Fallopian tube (tissue), 1 donor: Measurements from ENCODE around the genes CHCHD6 and PLXNA1.

- PRO-cap, result no peak
Measured at GRCh38 chr3:125775752-125776345, 180.6 kb upstream of the OSBPL11 start.

- PRO-cap, result bidirectional peak, plus-strand start at chr3:125990430, minus-strand start at chr3:125990300
Measured at GRCh38 chr3:125990226-125991174, 21.5 kb downstream of the ROPN1B start.

DNA sequence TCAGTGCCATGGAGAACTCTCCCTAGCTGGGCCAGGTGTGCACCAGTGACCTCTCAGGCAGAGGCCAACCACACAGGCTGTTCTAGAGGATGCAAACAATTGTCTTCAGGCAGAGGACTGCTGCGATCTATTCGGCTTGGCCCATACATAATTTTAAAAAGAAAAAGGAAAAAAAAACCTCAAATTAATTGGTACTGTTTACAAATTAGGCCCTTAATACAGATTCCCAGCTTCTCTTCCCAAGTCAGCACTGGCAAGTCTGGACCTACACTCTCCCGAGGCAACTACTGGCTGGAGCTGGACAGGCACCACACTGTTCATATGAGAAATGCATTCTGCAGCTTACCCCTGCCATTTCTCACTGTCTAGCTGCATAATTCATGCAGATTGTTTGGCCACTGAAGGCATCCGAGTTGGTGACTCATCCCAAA is 45.1 kb downstream of the ROPN1B start:
- PRO-cap, result unidirectional peak, plus-strand start at position 254 of the sequence

DNA sequence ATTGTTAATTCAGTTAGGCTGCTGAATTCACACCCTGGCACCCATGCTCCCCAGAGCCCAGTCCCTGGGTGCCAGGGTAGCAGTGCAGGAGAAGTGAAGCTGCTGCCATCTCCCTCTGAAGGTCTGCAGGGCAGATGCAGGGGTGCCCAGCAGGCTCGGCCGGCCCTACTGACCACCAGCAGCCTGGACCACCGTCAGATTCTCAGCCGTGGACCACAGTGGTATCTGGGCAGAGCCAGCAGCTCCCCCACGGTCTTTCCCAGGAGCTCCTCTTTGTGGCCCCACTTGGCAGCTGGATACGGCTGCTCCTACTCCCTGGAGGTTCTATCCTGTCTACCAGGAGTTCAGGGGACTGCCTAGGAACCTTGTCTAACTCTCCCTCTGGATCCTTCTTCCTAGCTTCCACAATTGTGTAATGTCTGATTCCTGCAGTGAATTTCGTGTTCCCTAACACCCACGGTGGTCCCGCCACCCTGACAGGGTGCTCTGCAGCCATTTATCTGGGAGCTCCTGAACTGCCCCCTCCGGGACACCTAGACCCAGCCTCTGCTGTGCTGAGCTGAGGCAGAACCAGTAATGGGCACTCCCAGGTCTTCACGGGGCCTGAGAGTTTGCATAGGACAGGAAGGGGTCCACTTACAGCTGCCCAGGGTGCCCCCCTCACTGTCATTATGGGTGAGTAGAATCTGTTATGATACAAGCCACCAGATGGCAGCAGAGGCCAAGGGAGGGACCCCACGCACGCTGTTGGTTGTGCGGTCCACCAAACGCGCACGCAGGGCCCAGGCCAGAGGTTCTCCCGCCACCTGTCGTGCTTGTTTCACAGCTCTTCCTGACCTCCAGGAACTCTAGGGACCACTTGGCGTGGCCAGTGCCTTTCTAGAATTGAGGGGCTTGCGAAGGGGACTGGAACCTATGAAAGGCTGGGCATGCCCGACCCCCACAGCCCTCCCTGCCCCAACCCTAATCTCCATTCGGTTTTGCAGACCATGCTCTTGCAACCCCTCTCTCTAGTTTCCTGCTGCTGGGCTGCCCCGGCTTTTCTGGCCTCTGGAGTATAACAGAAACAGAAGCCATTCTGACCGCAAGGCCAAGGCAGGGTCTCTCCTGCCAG is 46.4 kb downstream of the ALDH1L1 start:
- PRO-cap, result no peak

DNA sequence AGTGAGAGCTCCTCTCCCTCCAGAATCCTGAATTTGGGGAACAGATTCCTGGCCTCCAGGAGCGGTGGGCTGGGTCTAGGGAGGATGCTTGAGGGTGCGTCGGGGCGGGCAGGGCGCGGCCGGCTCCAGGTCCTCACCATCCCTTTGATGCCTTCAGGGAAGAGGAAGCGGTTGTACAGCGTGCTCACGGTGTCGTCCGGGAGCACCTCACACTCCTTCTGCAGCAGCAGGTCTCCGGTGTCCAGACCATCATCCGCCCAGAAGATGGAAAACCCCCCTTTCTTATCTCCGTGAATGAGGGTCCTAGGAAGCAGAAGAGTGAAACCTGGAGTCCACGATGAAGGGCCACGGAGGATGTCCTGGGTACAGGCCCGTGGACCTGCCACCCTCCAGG is 23.2 kb downstream of the ALDH1L1 start:
- PRO-cap, result no peak

DNA sequence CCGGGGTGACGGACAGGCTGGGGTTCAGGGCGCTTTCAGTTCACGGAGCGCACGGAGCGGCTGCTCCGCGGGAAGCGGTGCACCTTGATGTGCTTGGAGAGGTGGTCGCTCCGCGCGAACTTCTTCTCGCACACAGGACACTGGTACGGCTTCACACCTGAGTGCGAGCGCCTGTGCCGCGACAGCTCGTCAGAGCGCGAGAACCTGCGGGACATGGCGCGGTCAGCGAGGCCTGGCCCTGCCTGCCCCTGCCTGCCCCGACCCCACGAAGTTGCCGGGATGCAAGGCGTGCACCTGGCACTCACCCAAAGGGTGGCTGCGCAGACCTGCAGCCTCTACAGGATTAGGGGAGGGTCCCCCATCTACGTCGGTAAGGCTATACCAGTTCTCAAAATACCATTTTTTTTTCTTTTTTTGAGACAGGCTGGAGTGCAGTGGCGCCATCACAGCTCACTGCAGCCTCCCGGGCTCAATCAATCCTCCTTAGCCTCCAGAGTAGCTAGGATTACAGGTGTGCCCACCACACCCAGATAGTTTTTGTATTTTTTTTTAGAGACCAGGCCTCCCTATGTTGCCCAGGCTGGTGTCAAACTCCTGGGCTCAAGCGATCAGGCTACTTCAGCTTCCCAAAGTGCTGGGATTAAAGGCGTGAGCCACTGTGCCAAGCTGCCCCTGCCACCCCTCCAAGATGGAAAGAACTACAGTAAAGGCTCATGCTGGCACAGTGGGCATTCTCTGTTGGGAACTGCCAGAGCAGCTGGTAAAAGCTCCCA is 13.3 kb downstream of the KLF15 start:
- PRO-cap, result no peak

DNA sequence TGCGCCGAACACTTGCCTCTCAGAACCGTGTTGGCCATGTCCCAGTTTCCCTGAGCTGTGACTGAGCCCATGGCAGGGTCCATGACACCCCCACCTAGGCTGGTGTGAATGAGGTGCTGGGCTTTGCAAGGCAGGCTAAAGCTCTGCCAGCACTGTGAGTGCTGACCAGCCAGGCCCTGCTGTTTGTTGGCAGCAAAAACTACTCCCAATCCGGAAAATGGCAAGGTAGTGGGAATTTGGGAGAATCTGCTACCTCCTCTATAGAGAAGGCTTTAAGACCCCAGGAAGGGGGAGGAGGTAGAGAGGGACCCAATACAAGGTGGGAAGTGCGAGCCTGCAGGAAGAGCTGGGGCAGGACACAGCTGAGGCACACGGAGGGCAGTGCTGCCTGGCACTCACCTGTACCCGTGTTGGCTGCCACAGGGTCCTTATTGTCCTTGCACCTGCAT is 8.5 kb upstream of the KLF15 start:
- PRO-cap, result no peak

GRCh38 chr3:126439284-126440031 is 36.2 kb downstream of the ZXDC start:
- PRO-cap, result no peak

DNA sequence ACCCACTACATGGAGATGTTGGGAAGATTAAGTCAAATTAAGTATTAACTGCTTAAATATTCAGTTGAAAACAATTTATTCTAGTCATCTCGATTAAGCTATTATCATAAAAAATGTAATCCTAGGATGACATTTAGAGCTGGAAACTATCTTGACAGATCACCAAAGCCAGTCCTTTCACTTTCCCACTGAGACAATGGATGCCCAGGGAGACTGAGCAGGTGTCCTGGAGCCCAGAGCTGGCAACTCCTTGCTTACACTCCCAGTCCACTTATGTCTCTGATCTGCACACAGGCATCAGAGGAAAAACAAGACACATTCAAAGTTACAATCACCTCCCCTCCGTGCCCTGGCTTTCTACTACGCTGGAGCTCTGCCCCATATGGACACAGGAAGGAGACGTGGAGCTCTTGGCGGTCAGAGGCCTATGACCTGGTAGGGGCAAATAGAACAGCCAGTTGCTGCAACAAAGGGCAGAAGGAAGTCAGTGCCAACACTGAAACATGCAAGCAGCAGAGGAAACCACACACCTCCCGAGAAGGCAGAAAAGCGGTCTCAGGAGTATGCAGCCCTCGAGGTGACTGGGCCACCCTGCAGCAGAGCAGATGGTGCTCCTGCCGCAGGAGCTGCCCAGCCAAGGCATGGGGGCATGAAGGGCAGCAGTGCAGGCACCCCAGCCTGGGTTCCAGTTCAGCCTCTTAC is 8.9 kb downstream of the ZXDC start:
- PRO-cap, result unidirectional peak, plus-strand start at position 265 of the sequence; unidirectional peak, plus-strand start at position 476 of the sequence; unidirectional peak, plus-strand start at position 499 of the sequence

DNA sequence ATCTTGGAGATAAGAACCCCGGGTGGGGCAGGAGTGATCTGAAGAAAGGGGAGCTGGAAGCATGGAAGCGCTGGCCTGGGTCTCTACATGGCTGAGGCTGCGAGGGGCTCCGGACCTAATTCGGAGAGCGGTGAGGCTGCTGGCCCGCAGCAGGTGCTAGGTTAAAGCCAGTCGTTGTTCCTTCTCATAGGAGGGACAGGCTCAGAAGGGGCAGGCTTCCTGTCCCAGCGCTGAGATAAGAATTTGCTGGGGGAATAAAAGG is 17.0 kb downstream of the CHST13 start:
- PRO-cap, result no peak

DNA sequence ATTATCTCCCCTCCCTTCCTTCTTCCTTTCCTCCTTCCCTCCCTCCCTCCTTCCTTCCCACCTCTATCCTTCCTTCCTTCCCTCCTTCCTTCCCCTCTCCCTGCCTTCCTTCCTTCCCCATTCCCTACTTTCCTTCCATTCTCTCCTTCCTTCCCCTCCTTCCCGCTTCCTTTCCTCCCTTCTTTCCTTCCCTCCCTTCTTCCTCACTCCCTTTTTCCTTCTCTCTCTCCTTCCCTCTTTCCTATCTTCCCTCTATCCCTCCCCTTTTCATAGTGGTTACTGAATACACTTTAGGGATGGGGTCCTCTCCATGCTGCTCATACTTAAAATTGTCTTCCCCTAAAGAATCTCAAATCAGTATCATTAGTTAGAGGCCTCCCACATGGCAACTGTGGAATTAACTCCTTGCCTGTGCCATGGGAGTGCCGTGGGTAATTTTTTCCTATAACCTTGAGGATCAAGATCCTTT is 40.5 kb upstream of the C3orf22 start:
- PRO-cap, result no peak

GRCh38 chr3:126703641-126704398 is at the start of gene CHCHD6:
TSS of gene CHCHD6 (plus strand) at chr3:126704240.
- PRO-cap, result bidirectional peak, plus-strand start at chr3:126704265, minus-strand start at chr3:126704114

DNA sequence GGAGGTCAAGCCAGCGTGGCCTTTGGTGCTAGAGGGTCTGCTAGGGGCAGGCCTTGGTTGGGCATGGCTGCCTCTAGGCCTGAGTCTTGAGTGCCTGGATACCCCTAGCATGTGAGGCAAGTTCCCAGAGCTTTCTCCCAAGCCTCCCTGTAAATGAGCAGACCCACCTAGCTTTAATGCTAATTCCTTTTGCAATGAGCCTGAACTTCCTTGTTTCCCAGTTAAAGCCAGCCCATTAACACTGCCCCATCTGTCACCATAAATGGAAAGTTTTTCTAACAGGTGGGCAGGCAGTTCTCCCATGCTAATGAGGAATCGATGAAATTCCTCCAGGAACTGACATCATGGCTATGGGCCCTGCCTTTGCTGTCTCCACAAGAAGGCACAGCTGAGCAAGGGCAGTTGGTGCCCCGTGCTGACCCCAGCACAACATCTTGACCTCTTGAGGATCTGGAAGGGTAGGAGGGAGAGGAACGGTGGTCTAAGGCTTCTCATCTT is 46.6 kb downstream of the CHCHD6 start:
- PRO-cap, result no peak

GRCh38 chr3:126926795-126927363 is 56.0 kb upstream of the PLXNA1 start:
- PRO-cap, result no peak

GRCh38 chr3:126961962-126962191 is 21.0 kb upstream of the PLXNA1 start:
- PRO-cap, result no peak

DNA sequence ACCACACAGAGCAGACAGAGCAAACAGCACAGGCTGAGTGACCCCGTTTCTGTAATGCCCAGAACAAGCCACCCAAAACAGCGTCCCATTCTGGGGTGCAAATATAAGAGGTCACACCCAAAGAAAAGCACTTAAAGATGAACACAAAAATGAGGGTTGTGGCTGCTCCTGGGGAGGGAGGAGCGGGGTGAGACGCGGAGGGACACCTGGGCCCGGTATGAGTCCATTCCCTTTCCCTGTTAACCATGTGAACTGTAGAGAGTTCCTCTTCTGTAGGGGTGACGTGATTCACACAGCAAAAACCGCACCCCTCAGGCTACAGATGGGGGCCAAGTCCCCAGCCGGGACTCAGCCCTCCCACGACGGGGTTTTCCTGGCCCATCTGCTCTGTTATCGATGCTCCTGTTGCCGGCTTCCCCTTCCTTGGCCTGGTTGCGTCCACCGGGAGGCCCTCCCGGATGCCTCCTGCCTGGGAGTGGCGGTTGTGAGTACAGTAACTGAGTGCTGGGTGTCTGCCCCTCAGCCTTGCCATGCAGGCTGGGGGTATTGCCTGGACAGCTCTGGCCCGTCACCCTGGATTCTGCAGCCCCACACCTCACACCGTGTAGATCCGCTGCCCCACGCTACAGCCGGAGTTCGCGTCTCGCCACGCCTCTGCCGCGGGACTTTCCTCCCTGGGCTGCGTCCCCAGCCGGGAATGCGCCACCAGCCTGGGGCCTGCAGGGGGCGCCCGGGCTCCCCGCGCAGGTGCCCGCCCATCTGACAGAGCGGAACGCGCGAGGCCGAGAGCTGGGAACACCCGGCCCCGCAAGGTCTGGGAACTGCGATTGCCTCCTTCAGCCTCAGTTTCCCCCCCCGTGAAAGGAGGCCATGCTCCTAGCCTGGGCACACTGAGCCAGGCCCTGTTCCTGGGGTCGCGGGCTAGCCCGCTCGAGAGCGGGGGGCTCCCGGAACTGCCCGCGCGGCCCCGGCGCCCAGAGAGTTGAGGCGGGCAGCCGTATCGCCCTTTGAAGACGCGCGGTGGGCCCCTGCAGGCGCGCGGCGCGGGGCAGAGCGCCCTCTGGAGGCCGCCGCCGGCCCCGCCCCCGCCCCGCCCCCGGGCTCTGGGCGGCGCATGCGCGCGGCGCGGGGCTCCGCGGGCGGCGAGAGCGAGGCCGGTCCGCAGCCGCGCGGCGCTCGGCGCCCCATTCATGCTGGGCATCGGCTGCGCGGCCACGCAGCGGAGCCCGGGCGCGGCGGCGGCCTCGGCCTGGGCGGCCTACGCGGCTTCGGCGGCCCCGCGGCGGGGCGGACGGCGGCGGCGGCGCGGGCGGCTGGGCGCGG is at the start of gene PLXNA1:
Gene PLXNA1 (plus strand): TSS at position 1,187 of the 1,323 bp plus-strand sequence.
- PRO-cap, result bidirectional peak, plus-strand start at position 785 of the sequence, minus-strand start at position 689 of the sequence; bidirectional peak, plus-strand start at position 1,187 of the sequence, minus-strand start at position 979 of the sequence

GRCh38 chr3:127027666-127028676 is 45.1 kb downstream of the PLXNA1 start:
- PRO-cap, result no peak

- PRO-cap, result bidirectional peak, plus-strand start at chr3:127043553, minus-strand start at chr3:127043389
Measured at GRCh38 chr3:127043178-127043781, 60.4 kb downstream of the PLXNA1 start.

DNA sequence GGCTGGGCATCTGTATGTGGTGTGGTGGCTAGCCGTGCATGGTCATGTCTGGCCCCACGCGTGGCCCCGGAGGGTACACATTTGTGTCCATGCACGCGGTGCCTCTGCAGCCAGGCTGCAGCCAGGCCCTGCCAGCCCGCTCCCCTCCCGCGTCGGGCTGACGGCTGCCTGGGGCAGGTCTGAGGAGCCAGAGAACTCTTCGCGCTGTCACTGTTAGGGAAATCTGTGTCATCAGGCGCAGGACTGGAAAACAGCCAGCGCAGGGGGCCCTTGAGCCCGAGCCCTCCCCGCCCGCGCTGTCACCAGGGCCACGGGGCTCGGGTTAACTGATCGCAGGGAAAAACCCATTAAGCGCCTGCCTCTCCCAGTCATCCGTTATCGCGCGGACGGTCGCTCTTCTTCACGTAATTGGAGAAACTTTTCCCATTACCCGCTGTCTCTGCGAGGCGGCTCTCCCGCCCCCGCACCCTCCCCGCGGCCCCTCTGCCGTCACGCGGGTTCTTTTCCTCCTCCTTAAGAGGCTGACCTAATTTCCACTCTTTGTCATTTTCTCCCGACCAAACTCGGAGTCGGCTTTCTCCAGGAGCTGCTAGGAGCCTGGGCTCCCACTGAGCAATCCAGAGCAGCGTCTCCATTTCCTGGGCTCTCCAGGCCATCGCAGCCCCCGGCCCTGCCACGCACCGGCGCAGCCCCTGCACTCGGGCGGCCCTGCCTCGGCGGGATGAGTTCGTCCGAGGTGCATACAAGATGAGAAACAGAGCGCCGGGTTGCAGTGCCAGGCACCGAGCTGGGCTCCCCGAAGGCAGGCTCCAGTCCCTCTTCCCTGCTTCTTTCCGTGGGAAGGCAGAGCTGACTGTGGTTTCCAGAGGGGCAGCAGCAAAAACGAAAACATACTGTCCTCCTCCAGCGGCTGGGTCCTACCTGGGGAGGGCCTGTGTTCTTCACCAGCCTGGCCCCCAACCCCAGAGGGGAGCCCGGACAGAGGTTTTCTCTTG is 57.4 kb upstream of the PRR23E start:
- PRO-cap, result no peak

DNA sequence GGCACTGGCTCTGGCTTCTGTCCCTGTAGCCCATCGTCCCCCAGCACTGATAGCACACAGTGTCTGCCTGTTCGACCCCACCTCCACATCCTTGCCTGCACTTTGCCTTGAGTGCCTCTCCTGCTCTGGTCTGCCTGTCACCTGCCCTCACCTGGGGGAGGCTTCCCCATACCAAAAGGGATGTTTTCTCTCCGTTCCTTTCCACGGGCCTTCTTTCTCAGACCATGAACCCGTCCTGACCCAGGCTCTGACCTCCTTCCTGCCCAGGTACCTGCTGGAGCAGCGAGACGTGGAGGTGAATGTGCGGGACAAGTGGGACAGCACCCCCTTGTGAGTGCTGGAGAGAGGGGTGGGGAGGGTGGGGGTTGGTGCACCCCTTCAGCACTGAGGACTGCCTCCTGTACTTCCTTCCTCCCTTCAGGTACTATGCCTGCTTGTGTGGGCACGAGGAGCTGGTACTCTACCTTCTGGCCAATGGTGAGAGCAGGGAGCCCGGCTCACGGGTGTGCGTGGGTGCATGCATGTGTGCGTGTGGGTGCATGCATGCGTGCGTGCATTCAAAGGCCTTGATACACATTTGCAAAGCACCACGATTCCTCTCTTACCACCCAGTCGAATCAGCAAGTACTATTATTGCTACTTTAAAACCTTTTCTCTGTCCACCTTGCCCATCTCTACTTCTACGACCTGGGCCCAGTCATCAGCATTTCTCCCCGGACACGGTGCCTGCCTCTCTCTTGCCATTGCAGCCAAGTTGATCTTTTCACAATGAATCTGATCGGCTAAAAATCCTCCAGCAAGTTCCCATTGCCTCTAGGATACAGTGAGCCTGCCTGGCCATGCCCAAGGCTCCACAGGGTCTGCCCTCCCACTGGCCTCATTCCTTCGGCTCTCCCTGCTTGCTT is 1.6 kb downstream of the ABTB1 start:
- PRO-cap, result no peak